Karpas-422 (cell line): Measurements from ENCODE around the gene BTC.

- PRO-cap, result no peak
- RAMPAGE, long total RNA, result no peak
Observed at GRCh38 chr4:73103974-73104628, 34.6 kb upstream of the COX18 start.

GRCh38 chr4:73113465-73114081 is 44.1 kb upstream of the COX18 start:
- PRO-cap, result no peak
- RAMPAGE, long total RNA, result no peak

DNA sequence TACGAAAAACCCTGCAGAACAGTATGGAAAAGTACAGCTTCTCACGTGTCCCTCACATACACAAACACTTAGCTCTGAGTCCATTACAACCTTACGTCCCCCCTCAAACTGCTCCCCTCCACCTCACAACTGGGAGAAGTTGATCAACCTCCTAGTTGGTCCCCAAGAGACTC is 1.0 kb downstream of the ANKRD17 start:
- PRO-cap, result no peak
- RAMPAGE, long total RNA, result no peak

GRCh38 chr4:73258871-73258998 is 137 bp upstream of the ANKRD17 start:
- PRO-cap, result bidirectional peak, plus-strand start at chr4:73258890, minus-strand start at chr4:73258798
- RAMPAGE, long total RNA, result no peak

GRCh38 chr4:73396972-73397536 is 7.0 kb upstream of the ALB start:
- PRO-cap, result no peak
- RAMPAGE, long total RNA, result no peak

- PRO-cap, result no peak
- RAMPAGE, long total RNA, result no peak
Observed at GRCh38 chr4:73483908-73484398, 2.4 kb downstream of the AFM start.

DNA sequence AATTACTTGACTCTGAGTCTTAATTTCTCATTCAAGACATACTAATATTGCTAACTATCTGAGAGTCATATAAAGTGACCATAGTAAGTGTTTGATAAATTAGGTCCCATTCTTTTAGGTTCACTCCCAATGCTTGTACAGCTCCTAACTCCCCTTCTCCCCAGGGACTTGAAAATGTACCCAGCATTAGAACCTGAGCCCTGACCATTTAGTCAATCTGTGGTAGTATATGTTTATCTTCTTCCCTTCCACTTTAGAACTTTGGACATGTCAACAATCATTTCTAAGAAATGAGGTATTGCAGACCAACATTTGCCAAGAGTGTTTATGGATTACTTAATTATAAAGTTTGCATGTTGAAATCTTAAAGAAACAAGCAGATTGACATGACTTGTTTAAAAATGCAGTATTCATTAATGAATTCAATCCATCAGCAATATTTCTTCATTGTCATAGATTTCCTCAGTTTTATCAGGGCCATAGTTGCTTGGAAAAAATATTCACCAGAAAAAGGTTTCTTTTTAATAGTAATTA is 26.0 kb downstream of the AFM start:
- PRO-cap, result no peak
- RAMPAGE, long total RNA, result no peak

DNA sequence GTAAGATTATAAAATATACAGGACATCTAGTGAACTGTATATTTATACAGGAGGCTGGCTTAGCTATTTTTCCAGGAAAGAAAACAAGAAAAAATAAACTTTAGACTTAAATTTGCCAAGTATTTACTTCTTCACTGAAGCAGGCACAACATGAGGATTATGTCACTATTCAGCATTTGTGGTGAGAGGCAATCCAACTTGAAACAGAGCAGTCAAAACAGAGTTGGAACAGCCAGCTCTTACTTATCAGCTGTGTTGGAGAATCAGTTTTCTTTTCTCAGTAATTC is 6.7 kb downstream of the PF4V1 start:
- PRO-cap, result no peak
- RAMPAGE, long total RNA, result no peak

DNA sequence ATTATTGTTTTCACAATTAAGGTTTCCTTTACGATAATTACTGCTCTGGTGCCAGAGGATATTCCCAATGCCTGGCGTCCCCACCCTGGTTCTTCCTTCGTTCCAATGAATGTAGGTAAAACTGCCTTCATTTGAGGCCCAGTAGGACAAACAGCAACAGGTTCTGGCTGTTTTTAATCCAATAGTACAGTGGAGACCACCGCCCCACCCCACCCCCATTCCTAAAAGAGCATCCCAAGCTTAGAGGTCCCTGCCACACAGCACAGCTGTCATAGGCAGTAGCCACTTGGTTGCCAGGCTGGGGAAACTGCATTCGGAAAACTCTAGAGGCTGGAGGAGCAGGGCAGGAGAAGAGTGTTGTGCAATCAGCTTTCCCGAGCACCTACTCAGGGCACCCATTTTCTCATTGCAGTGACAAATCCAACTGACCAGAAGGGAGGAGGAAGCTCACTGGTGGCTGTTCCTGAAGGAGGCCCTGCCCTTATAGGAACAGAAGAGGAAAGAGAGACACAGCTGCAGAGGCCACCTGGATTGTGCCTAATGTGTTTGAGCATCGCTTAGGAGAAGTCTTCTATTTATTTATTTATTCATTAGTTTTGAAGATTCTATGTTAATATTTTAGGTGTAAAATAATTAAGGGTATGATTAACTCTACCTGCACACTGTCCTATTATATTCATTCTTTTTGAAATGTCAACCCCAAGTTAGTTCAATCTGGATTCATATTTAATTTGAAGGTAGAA is 1.1 kb downstream of the CXCL1 start:
- PRO-cap, result no peak
- RAMPAGE, long total RNA, result no peak

- PRO-cap, result no peak
- RAMPAGE, long total RNA, result no peak
Observed at GRCh38 chr4:74018716-74019197, 19.7 kb downstream of the CXCL3 start.

GRCh38 chr4:74114016-74114883 is 15.3 kb upstream of the CXCL2 start:
- PRO-cap, result no peak
- RAMPAGE, long total RNA, result no peak

DNA sequence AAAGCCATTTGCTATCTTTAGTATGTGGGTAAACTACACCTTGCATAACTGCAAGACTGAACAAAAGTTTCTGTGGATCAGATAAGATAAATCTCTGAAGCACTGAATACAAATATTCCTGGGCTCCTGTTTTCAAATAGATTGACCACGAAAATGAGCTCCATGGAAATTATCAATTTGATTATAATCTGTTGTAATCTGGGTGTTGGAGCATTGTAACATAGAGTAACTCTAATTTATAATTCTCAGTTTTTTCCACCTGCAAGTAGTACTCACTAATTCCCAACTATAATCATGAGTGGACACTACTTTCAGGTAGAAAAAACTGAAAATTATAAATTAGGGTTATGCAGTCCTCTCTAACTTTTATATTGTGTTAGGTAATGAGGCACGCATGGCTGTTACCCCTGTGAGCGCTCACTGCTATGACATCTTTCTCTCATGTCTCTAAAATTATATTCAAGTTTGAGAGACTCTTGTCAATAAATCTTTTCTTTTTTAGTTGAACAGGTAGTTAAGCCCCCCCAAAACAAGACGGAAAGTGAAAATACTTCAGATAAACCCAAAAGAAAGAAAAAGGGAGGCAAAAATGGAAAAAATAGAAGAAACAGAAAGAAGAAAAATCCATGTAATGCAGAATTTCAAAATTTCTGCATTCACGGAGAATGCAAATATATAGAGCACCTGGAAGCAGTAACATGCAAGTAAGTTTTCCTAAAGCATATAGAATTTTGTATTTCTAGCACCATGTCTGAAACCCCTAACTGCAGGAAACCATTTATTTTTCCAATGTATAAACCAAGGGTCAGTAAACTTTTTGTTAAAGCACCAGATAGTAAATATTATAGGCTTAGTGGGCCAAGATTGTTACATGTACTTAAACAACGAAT is 3.9 kb downstream of the AREG start:
- PRO-cap, result no peak
- RAMPAGE, long total RNA, result no peak

DNA sequence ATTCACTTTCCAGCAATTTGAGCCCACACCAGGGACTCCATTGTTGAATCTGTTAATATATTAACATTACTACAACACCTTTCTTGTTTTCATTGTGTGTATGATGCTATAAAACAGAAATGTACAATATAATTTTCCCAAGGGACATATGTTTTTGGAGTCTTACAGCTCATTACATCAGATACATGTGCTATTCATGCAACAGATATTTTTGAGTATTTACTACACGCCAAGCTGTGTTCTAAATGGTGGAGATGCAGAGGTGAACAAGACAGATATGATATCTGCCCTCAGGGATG is 87.3 kb downstream of the AREG start:
- PRO-cap, result no peak
- RAMPAGE, long total RNA, result no peak

DNA sequence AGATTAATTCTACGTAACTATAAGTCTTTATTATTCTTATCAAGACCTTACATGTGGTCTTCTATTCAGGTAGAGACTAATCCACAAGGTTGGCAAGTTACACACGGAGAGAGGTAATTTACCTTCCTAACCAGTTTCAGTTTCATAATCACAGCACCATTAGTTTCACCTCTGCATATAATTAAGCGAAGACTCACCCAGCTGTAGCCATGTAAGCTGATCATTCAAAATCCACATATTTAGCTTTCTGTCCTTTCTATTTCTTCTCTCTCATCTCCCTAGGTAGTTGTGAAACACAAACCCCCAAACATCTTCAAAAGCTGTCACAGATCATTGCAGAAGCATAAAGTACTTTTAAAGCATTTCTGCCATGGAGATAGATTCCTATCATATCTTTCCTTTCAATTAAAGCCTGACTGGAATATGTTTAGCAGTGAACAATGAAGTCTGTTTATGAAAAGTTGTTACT is 78.5 kb downstream of the BTC start:
- PRO-cap, result no peak
- RAMPAGE, long total RNA, result no peak

- PRO-cap, result no peak
- RAMPAGE, long total RNA, result no peak
Observed at GRCh38 chr4:74794353-74795075, at the start of gene BTC. Gene BTC (minus strand): TSS chr4:74794523.

DNA sequence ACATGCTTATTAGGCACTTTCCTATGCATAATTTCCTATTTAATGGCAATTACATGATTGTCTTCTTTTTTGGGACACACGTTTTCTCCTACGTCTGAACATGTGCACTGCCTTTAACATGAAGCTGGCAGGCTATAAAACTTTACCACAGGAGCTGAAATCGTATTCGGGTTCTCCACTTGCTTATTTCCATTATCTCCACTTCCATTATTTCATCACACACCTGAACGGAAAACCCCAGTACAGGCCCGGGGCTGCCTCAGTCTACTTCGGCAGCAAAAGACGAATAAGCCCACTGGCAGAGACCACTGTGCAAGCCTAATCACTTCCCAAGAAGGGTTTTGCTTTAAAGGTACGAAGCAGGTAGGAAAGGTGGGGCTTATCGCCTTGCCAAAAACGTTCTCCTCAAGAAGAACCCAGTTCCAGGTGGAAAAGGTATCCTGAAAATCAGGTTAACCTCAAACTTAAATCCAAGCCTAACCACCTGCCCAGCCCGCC is 507 bp downstream of the RCHY1 start:
- PRO-cap, result no peak
- RAMPAGE, long total RNA, result no peak

- PRO-cap, result no peak
- RAMPAGE, long total RNA, result no peak
Observed at GRCh38 chr4:75630831-75631138, 457 bp upstream of the CDKL2 start.

GRCh38 chr4:75655318-75656133 is 17.7 kb downstream of the G3BP2 start:
- PRO-cap, result no peak
- RAMPAGE, long total RNA, result no peak

DNA sequence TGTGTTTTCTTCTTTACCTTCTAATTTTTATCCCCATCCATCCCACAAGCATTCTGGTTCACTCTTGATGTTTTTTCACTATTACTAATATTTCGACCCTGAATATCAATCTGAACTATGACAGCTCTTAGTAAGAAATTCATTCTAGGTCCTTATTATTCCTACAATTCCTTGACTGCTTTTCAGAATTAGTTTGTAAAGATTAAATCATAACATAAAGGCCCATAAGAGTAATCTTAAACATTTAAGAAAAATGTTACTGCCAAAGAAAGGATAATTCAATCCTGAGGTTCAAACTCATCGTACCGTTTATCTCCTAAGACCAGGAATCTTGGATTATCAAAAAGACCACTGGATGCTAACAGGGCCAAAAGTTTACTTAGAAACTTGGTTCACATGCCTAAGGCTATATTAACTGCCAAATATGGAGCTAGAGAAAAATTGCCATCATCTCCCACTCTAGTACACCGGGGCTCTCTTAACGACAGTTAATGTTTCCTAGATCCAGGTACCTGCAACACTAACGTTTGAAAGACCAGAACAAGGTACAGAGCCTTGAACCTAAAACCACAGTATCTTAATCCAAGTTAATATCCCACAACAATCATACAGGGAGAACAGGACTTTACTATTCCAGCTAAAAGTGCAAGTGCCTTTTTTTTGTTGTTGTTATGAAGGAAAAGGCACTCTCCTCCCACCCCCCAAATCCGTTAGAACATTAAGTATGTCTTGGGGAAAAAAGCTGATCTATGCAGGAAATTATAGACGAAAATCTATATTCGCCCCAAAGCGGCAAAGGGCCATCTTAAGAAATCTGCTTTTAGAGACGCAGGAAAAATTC is 1.5 kb downstream of the G3BP2 start:
- PRO-cap, result no peak
- RAMPAGE, long total RNA, result no peak

- PRO-cap, result no peak
- RAMPAGE, long total RNA, result no peak
Observed at GRCh38 chr4:75727012-75727347, 2.6 kb downstream of the USO1 start.